Frontal cortex (tissue), 2 donors: ENCODE results near the gene GRP.

DNA sequence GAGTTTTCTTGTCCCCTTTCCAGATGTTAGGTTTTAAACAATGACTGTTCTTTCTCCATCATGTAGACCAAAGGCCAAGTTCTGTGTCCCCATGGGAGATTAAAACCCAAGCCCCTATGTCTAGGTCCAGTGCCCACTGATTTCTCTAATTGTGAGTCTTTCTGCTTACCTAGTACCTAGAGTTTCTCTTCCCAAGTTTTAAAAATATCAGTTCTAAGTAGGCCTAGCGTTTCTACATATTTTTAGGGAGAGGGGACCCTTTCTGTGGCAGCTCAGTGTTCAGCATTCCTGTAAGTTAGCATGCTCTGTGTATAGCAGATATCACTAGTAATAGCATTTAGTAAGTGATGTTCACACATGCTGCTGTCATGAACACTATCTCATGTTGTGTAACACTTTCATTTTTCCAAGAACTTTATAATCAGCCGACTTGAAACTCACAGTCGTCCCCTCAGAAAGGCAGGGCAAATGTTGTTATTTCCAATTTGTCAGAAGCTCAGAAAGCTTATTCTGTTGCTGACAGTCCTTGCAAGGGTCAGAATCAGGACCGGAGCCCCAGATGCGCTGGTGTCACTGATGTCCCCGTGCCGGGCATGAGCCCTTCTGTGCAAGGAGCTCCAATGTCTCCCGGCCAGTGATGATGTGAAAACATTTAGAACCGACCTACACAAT is 267.7 kb downstream of the ALPK2 start:
- RAMPAGE, long total RNA = no peak

DNA sequence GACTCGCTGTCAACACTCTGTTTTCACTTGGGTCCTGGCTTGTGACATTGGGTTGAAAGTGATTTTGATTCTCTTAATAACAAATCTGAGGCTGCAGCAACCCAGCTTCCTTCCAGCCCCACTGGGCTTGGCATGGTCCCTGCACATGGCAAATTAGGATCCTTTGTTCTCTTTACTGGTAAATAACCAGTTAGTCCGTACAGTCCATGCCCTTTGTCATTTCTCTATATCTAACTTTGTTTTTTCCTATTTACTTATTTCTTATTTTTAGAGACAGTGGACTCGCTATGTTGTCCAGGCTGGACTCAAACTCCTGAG is 186.5 kb downstream of the ALPK2 start:
- RAMPAGE, long total RNA = no peak

DNA sequence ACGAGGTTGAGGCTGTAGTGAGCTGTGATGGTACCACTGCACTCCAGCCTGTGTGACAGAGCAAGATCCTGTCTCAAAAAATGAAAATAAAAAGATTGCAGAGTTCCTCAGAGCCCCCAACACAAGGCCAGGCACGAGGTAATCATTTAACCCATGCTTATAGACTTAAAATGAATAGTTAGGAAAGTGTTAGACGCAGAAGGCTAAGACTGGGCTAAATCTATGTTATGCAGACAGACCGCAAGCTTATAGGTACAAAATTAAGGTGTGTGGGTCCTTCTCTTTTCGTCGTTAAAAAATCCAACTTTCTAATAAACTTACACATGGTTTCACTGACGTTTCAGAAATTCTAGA is 177.3 kb downstream of the ALPK2 start:
- RAMPAGE, long total RNA = no peak

- RAMPAGE, long total RNA = no peak
Measured at GRCh38 chr18:58538500-58539146, 90.3 kb downstream of the ALPK2 start.

DNA sequence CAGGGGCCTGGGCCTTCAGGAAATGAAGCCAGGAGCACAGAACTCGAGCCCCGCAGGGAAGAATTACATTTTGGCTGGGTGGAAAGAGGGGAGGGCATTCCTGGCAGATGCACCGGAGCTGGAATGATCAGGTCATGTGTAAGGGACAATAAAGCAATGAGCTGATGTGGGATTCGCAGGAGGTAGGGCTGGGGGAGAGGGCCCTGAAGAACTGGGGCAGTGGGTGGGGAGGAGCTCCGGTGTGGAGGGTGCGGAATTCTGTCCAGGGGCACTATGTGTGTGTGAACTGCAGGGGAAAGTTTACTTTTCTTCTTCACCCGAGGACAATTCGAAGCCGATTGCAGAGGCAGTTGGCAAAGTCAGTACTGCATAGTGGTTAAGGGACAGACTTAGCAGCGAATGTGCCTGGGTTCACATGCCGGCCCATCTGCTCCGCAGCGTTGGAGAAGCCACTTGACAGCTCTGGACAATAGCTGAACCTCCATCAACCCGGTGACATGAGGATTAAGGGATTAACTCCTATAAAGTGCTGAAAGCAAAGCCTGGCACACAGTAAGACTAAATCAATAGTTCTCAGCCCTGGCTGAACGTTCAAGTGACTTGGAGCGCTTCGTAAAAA is 36.4 kb downstream of the ALPK2 start:
- RAMPAGE, long total RNA = no peak

- RAMPAGE, long total RNA = no peak
Measured at GRCh38 chr18:58625609-58626454, 3.1 kb downstream of the ALPK2 start.

DNA sequence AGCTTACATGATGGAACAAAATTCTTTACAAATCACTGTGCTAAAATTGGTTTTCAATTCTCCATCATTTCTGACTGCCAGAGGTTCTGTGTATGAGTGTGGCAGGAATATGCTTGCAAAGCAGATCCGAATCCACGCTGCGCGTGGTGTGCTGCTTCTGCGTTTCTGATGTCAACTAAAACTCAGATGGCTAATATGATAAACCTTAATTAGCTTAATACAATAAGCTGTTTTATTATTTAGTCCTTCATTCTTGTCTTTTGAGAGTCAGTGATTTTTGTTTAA is 2.2 kb downstream of the ZNF532 start:
- RAMPAGE, long total RNA = no peak

DNA sequence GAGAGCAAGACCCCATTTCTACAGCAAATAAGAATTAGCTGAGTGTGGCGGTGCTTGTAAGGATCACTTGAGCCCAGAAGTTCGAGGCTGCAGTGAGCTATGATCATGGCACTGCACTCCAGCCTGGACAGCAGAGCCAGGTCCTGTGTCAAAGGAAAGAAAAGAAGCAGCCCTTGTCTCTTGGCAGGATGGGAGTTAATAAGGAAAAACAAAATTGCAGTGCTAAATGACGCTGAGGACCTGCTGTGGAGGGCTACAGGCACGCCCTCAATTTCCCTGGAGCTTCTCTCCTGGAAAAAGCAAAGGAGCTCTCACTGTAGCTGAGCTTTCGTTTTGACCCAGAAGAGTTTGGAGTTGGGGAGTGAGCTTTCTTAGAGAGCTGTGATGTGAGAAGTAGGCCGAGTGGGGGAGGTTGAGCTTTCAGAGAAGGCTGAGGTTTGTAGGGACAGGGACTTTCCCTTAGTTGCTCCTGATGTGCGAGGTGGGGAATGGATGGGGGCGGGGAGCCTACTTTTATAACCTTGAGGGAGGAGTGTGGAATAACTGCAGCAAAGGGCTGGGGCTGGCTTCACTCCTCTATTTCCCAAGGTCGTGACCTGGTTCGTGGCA is 47.0 kb downstream of the ZNF532 start:
- RAMPAGE, long total RNA = no peak

DNA sequence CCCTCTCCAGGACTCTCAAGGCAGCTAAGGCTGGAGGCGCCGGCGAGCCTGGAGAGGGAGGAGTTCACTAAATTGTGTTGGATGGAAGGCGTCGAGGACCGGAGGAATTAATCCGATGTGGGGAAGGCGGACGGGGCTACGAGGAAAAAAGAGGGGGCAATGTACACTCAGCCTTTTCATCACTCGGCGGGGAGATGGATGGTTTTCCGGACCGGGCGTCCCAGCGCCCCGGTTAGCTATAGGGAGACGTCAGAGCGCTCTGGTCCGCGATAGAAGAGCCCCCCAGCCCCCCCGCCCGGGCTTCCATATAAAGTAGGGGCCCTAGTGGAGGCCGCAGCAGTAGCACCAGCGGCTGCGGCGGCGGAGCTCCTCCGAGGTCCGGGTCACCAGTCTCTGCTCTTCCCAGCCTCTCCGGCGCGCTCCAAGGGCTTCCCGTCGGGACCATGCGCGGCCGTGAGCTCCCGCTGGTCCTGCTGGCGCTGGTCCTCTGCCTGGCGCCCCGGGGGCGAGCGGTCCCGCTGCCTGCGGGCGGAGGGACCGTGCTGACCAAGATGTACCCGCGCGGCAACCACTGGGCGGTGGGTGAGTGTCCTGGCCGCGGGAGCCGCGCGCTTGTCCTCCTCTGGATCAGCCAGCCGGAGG is at the start of gene GRP:
GRP (plus strand) TSS at position 336 of the 642 bp plus-strand sequence.
- RAMPAGE, long total RNA = no peak

- RAMPAGE, long total RNA = no peak
Measured at GRCh38 chr18:59357809-59358224, 1.2 kb downstream of the LMAN1 start.

- RAMPAGE, long total RNA = no peak
Measured at GRCh38 chr18:59923531-59924056, 23.8 kb downstream of the PMAIP1 start.

- RAMPAGE, long total RNA = no peak
Measured at GRCh38 chr18:61459844-61460053, 126.5 kb downstream of the CDH20 start.

- RAMPAGE, long total RNA = no peak
Measured at GRCh38 chr18:61743784-61744228, 149.0 kb downstream of the RNF152 start.

DNA sequence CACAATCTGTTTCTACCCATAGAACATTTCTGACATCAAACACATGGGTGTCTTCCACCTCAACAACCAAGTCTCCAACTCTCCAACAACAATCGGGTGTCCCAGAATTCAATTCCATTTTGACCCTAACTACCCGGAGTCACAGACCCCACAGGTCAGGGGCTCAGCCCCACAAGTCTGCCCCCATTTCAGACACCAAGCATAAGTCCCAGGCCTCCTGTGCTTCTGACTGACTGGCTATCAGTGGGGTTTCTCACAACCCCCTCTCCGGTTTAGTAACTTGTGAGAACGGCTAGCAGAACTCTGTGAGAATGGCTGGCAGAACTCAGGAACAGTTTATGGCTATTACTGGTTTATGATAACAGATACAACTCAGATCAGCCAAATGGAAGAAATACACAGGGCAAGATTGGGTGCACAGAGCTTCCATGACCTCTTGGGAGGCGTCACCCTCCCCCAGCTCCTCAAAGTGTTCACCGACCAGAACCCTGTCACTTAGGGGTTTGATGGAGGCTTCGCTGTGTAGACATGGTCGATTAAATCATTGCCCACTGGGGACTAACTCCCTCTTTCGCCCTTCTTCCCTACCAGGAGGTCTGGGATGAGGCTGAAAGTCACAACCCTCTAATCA is 28.7 kb downstream of the RNF152 start:
- RAMPAGE, long total RNA = no peak

- RAMPAGE, long total RNA = no peak
Measured at GRCh38 chr18:61869864-61871131, 22.5 kb downstream of the RNF152 start.

DNA sequence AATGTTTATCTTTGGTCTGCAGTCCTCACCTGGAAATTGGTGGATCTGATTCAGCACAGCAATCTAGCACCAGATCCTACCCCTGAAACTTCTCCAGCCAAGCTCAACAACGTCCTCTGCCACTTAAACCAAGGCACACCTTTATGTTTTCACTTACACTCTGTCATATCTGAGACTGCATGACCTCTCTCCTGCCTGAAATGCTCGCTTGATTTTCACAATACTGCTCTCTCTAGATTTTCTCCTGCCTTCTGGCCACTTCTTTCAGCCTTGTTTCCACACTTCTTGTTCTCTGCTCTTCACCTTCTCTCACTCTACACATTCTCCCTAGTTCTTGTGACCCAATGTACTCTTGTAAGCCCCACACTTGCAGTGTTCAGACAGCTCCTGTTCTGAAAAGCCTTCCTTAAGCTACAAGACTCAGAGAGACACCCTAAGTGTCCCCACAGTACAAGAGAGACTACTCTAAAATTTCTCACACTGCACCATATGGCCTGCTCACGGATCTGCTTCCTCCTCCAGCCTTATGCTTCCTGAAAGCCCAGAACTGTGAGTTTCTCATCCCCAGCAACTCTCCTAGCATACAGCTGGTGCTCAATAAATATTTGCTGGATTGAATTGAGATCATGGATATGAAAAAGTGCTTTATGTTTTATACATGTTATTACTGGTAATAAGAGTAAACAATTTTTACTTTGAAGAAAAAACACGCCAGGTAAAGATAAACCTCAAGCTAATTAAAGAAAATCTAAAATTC is 118.2 kb downstream of the PIGN start:
- RAMPAGE, long total RNA = no peak

DNA sequence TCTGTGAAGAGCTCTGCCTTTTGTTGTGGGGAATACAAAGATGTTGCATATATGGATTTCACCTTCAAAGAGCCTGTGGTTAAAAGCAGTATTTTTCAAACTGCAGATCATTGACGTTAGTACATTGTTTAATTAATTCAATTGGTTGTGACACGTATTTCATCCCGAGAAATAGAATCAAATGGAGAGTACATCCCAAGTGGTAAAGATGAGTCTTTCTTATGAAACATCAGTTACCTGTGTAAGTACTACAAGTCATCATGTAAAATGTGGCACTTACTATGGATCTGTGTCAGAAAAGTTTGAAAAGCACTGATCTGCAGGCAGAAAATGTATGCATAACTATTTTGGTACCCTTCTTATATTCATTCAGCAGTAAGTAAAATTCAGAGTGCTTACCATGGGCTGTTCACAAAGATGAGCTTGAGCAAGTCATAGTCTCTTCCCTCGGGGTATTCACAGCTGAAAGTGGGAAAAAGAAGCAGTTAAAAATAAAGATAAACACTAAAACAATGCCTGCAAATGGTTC is 24.5 kb upstream of the TNFRSF11A start:
- RAMPAGE, long total RNA = no peak

GRCh38 chr18:62438440-62438781 is 84.4 kb upstream of the ZCCHC2 start:
- RAMPAGE, long total RNA = no peak

DNA sequence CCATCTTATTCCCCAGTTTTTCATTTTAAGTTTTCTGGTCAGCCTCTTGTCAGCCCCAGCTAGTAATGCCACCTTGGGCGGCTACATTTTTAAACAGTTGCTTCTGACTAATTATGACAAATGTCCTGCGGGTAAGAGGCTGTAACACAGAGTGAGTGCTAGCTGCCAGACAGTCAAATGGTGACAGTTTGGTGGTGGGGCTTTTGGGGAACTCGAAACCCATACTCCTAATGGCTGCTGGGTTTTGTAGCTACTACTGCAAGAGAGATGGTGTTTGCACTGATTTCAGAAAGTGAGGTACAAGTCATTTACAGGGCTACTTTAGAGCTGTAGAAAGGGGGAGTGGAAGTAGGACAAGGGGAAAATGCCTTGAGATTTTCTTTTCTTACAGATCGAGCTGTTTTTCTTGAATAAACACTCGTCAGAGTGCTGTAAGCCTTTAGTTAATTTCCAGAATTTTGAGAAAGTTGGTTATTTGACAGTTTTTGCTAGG is 48.3 kb downstream of the ZCCHC2 start:
- RAMPAGE, long total RNA = no peak

- RAMPAGE, long total RNA = no peak
Measured at GRCh38 chr18:62624848-62625489, 90.4 kb upstream of the PHLPP1 start.